Trachea (tissue), 1 donor: ENCODE data around the genes OR10S1, VWA5A, OR8G5, SPA17, VSIG2, ESAM and MSANTD2.

GRCh38 chr11:123461096-123461518 is 31.0 kb downstream of the GRAMD1B start:
- PRO-cap: no peak

DNA sequence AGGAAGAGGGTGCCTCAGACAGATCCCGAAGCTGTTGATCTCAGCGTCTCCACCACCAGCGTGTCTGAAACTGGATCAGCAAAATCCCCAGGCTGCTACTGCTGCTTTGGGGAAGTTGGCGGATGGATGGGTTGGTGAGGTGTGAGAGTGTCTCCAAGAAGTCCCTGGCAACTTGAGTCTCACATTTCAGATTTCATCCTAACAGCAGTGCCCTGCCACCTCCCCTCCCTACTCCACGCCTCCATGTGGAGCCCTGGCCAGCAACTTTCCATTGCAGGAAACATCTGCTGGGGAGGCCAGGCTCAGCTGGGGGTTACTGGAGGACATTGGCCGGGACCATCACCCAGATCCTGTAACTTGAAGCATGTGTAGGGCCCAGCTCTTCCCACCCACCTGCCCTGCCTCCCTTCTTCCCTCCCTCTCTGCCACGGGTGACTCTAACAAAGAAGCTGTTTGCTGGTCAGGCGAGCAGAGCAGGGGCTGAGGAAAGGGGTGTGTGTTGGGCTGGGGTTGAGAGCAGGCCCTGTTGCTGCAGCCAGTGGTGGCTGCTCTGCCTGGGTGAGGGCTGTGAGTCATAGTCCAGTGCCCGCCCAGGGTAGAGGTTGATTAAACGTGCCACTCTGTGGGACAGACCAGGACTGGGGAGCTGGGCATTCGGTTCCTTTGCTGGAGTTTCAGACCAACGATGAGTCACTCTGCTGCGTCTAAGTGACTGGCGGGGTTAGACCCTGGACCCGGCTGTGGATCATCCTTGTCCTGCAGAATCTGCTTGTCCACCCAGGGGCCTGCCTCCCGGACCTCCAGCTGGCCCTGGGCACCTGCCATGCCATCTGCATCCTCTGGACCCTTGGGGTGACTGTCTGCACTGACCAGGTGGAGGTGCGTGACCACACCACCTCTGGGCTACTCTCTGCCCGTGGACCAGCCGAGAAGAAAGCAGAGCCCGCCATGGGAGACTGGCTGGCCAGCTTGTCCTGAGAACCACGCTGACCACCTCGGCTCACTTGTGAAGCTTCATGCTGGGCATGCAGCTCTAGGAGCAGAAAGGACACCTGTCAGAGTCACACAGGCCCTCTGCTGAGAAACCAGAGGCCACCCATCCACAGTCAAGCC is 63.9 kb downstream of the SCN3B start:
- PRO-cap: no peak

DNA sequence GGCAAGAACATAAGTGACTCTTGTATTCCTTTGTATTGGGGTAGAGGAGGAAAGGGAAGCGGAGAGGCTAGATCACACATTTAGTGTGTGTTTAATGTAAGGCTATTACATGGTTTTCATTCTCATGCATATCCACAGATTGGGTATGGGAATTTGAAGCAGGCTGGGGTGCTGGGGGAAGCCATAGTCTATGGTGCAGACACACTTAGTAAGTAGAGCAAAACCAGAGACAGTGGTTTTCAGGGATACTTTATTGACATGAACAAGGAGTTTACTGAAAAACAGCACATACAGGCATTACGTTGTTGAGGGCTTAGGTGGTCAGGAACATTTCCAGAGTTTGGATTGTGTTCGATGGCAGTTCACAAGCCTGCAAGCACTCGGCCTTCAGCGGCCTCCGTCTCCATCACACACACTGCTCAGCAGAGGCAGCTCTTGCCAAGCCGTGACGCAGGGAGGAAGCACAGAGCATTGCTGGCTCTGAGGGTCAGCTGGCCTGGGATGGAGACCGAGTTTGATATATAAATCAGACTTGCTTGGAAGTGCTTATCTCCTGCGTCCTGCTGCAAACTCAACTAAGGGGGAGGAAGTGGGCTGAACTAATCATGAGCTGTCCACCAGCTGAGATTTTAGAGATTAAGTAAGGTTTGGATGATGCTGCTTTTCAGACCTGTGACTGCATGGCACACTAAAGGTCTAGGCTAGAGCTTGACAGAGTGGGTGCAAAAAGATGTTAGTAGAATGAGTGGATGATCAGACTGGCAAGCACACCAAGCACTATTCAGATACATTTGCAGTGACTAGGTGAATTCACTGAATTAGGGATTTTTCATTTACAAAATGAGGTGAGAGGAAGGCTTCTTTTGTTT is 25.2 kb downstream of the SCN3B start:
- PRO-cap: no peak

DNA sequence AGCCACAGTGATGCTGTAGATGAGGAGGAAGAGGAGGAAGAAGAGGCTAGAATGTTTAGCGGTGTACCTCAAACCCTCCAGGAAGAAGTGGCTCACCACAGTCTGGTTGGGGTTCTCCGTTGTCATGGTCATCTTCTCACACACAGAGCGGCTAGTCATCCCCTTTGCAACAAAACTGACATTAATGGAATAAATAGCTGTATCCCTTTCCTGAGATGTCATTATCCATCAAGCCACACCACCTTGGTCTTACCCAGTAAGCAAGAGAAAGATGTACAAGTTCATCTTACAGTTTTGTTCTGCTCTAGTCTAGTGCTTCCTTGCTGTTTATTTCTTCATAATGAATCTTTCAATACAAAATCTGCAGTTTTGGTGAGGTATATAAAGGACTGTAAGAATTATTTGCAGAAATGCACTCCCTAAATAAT is at the start of gene OR10S1:
Gene OR10S1 (minus strand): TSS at position 249 of the 428 bp plus-strand sequence.
- PRO-cap: no peak

- PRO-cap: unidirectional peak, plus-strand start at chr11:124115450
Observed at GRCh38 chr11:124114727-124115547, at the start of gene VWA5A. Gene VWA5A, plus strand, starts transcription at chr11:124115450.

- PRO-cap: no peak
Observed at GRCh38 chr11:124256261-124256590, at the start of gene OR8G5. Gene OR8G5, plus strand, starts transcription at chr11:124256376.

GRCh38 chr11:124657302-124657604 is 16.3 kb downstream of the SIAE start:
- PRO-cap: no peak

DNA sequence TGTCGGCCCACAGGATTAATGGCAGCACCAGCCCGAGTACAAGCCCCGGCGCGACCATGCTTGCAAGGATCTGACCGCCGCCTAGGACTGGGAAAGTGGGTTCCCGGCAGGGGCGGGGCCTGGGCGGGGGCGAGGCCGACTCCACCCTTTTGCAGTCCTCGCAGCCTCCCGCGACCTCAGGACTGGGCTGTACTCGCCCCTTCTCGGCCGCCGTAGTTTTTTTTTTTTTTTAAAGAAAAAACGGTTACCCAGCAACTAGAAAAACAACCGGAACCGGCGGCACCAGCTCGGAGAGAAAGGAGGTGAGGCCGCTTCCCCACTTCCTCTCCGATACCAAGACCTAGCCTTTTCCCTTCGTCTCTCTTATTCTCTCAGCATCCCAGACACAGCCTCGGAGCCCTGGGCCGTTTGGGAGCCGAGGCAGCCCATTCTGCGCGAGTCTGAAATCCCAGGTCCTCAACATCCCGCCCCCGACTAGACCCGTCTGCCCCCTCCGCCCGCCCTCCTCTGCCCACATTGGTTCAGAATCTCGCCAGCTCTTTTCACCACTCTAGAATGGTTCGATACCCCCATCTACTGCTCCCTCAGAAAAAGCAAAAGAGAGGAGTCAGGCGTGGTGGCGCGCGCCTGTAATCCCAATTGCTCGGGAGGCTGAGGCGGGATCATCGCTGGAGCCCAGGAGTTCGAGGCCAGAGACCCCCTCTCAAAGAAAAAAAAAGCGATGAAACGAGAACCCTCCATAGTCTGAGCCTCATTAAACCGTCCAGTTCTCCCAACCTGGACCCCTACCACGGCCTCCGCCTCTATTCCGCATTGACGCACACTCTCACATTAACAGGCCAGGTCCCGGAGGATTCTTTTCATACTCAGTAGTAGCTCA is at the start of gene SPA17:
Gene SPA17 (plus strand): TSS at position 254 of the 880 bp plus-strand sequence.
- PRO-cap: bidirectional peak, plus-strand start at position 285 of the sequence, minus-strand start at position 89 of the sequence

DNA sequence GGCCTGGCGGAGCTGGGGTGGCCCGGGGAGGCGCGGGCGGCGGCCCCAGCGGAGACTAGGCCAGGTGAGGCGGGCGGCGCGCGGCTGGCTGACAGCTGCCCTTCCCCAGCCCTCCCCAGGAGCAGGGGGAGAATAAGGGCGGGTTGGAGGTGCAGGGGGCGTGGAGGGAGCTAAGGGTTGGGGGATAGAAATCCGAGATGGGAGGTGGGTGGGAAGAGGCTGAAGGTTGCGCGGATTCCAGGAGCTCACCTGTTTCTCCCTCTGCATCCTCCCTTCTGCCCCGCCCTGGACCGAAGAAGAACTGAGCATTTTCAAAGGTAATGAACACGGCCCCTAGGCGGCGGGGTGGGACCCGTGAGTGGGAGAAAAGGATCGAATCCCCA is 5.9 kb downstream of the NRGN start:
- PRO-cap: no peak

DNA sequence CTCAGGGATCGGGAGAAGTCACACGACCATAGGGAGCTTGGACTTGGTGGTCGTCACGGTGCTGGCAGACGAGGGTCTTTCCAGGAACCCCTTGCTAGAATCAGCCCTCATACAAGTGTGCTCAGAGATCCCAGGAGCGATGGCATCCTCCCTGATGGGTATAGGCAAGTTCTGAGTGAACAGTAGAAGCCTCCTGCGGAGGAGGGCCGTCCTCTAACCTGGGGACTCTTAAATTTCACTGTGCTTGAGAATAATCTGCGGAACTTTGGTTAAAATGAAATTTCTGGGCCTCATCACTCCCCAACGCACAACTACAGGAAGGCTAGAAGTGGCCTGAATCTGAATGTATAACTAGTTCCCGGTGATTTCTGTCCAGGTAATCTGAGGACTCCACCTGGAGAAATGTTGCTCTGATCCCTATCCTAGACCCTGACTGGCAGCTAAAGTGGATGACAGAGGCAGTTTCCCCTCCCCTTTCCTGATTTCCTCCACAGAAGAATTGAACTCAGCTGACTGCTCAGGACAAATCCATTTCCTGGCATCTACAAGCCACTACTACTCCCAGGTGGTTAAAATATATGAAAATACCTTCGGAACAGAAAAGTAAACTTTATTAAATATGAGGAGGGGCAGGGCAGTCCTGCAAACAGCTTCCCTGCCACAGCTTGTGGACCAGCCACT is 4.4 kb downstream of the VSIG2 start:
- PRO-cap: unidirectional peak, minus-strand start at position 435 of the sequence

- PRO-cap: no peak
Observed at GRCh38 chr11:124751661-124752594, at the start of gene VSIG2. Gene VSIG2, minus strand, starts transcription at chr11:124752255.

GRCh38 chr11:124758168-124758701 is 3.9 kb downstream of the ESAM start:
- PRO-cap: bidirectional peak, plus-strand start at chr11:124758618, minus-strand start at chr11:124758362

- PRO-cap: unidirectional peak, plus-strand start at chr11:124761574
Observed at GRCh38 chr11:124761000-124761878, 851 bp downstream of the ESAM start.

DNA sequence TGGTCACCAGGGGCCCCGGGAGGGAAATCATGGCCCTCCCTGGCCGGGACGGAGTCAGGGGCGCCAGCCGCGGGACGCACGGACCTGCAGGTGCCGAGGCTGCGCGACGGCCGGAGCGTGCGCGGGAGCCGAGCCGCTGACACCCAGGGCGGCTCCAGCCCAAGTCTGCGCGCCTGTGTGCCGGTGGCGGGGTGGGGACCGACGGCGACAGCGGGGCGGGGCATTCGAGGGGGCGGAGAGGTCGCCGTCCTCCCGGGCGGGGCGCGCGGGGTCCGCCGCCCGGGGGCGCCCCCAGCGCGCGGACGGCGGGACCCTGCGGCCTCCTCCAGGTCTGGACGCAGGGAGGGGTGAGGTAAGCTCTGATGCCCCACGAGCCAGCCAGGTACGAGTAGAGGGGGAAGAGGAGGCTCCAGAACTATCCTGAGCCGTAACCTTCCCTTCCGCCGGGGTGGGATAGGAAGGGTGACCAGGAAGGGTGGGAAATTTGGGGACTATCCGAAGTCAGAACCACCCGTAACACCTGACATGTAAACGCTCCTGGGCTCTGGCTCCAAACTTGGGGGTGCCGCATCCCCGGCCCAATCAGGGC is at the start of gene ESAM:
Gene ESAM (minus strand): TSS at position 167 of the 589 bp plus-strand sequence.
- PRO-cap: bidirectional peak, plus-strand start at position 223 of the sequence, minus-strand start at position 167 of the sequence

GRCh38 chr11:124777179-124777737 is 15.2 kb upstream of the ESAM start:
- PRO-cap: no peak

DNA sequence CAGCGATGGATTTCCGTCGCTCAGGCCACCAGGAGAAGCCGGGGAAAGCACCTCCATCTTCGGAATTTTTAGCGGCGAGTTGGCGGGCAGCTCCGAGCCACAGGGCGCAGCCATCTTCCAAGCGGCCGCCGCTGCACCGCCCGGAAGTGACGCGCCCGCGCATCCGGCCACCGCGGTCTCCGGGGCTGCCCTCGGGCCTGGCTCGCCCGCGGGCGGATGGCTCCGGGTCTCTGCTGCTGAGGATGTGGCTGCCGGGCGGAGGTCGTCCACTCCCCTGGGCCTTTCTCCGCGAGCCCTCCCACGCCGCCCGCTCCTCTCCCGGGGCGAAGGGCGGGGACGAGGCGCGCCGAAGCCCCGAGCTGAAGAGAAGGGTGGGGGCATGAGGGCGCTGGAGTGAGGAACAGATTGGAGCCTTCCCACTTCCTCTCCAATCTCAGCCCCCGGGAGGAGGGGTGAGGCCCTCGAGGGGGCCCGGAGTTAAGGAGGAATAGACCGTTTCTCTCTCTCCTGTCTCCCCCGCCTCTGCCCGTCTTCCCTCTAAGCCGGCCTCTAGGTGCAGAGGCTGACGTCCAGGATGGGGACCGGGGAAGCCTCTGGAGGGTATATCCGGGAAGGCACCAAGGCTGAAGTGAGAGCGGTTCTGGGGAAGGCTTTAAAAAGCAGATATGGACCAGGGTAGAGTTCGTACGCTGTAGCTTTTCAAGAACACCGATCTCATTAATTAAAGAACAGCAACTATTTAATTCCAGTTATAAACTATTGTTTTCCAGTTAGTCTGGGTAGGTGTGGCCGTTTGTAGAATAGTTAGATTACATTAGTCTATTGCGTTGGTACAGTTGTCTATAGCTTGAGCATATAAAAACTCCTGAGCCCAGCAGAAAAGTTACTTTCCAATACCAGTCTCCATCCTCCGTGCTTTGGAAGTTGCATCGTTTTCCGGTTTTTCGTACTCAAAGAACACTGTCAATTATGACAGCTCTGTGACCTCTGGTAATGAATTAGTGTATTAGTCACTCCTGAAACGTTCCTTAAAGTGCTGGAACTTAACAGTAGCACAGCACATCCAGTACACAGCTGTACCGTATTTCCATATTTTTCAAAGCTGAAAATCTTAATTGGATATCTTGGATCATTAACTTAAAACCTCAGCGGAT is at the start of gene MSANTD2:
Gene MSANTD2 (minus strand): TSS at position 140 of the 1,154 bp plus-strand sequence.
- PRO-cap: bidirectional peak, plus-strand start at position 455 of the sequence, minus-strand start at position 138 of the sequence; unidirectional peak, minus-strand start at position 919 of the sequence

- PRO-cap: no peak
Observed at GRCh38 chr11:124877131-124878182, 12.2 kb downstream of the ROBO3 start.

DNA sequence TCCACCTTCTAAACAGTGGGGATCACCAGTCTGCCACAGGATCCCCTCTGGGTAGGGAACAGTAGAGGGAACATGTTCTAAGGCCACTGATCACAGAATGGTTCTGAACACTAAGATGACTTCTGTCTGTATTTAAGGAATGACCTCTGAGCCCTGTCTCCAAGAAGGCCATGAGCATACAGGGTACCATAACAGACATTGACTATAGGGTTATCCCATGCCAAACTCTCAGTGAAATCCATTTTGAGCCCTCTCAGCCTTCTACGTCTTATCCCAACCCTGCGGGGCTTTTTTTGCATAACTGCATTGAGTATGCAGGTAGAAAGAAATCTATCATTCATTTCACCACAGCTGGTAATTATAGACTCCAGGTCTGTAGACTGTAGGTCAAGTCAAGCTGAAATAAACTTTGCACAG is 16.2 kb downstream of the TMEM218 start:
- PRO-cap: unidirectional peak, minus-strand start at position 293 of the sequence

DNA sequence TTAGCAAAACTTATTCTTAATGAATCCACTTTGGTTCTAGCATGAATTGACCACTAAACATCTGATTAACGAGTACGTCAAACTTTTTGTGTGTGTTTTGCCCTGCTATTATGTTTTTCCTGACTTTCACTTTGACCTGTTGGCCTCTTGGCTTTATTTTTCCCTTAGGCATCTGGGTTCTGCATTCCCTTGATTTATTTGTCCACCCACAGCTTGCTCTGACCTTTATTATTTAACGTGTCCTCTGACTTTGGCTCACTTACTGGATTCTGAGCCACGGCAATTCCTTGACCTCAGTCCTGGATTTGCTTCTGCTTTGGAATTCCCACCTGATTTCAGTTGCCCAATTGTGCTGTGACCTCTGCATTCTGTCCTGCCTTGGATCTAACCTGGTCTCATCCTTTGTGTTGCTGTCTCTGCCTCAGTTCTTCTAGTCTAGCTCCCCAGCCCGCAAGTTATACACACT is 12.1 kb upstream of the TMEM218 start:
- PRO-cap: no peak

DNA sequence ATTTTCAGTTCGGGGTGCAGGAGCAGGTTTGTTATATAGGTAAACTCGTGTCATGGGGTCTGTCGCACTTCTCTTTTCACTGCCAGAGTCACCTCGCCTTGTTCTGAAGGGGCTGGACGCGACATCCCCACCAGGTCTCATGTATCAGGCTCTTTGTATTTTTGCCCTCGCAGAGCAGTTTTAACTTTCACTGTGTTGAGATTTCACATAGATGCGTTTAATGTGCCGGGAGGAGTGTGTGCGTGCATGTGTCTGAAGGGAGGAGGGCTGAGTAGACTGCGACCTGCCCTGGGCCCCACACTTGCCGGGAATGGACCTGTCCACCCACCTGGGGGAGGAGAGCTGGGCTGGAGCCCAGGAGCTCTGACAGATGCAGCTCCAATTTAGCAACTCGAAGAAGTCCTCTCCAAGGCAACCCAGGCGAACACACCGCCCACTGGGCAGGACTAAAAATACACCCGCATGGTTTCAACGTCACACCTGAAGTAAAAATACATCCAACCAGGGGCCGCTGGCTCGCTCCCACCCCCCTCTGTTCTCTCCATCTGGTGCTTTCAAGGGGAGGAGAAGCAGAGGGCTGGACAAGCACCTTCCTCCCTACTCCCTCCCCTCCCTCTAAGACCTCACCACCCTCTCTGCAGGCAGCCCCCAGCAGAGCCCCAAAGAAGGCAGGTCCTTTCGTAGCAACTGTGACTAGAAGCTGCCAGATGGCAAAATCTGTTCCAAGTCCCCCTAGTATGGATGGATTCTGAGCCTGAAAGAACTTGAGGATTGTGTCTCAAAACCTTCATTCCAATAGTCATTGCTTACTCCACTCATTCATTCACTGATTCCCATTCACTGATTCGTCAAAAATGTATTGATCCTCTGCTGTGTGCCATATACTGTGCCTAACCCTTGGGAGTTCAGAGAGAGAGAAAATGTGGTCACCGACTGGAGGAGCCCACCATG is 119.9 kb downstream of the FEZ1 start:
- PRO-cap: bidirectional peak, plus-strand start at position 557 of the sequence, minus-strand start at position 312 of the sequence